ENCODE data around the genes KIRREL2, SYNE4, CLIP3, CAPNS1 and ZNF529.

- RRBS = no CpG with 5 or more reads among the region's 2 CpGs
Measured at GRCh38 chr19:35746316-35746559, 787 bp downstream of the PSENEN start.

- RRBS = 25% methylated on average over 10 of the region's 57 CpGs
Measured at GRCh38 chr19:35856592-35857643, at the start of gene KIRREL2. Gene KIRREL2, plus strand, starts transcription at chr19:35856911.

- RRBS = 1% methylated on average over 9 of the region's 24 CpGs
Measured at GRCh38 chr19:36008206-36009067, at the start of gene SYNE4. Gene SYNE4, minus strand, starts transcription at chr19:36008813.

DNA sequence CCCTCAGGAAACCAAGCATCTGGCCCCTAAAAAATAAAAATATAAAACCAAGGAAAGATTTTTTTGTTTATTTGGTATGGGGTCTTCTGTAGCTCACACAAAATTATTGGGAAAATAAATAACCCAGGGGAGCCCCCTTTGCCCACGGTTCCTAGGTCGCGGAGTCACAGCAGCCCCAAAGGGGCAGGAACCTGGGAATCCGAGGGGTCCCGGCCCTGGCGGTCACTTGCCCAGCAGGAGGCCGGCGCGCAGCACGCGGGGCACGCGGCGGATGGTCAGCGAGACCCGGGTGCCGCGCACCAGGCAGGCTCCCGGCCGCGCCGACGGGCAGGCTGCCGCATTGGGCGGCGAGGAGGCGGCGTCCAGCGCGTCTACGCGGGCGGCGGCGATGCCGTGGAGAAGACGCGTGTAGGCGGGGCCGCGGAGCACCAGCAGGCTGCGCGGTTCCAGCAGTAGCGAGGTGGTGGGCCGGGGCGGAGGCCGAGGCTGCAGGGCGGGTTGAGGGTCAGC is 510 bp upstream of the SYNE4 start:
- RRBS = 2% methylated on average over 14 of the region's 48 CpGs

- RRBS = 92% methylated on average over 22 of the region's 61 CpGs
Measured at GRCh38 chr19:36032088-36033190, at the start of gene CLIP3. Gene CLIP3, minus strand, starts transcription at chr19:36032873.

- RRBS = no CpG with 5 or more reads among the region's 3 CpGs
Measured at GRCh38 chr19:36041826-36042196, 9.1 kb upstream of the CLIP3 start.

DNA sequence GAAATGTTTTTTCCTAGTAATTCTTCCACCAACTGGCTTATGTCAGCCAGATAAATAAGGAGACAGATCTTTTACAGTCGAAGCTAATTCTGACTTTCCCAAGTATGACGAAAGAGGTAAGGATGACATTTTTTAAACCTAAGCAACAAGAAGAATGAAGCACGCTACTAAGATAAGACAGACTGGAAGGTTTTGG is 609 bp downstream of the THAP8 start:
- RRBS = no CpG with 5 or more reads among the region's 3 CpGs

DNA sequence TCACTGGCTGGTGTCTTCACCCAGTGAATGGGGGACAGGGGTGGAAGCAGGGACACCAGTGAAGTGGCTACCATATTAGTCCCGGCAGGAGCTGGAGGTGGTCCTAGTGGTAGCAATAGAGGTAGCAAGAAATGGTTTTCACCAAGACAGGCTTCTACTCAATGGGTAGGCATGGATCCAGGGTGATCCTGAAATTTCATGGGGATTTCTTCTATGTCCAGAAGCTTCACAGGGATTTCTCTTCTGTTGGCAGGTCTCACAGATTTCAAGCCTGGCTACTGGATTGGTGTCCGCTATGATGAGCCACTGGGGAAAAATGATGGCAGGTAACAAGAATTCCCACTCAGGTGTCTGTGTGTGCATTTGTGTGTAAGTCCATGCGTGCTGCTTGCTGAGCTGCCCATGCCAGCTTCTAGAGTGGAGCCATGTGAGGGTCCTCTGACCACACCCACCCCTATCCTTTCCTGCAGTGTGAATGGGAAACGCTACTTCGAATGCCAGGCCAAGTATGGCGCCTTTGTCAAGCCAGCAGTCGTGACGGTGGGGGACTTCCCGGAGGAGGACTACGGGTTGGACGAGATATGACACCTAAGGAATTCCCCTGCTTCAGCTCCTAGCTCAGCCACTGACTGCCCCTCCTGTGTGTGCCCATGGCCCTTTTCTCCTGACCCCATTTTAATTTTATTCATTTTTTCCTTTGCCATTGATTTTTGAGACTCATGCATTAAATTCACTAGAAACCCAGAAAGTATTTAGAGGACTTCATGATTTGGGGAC is 10.1 kb downstream of the TBCB start:
- RRBS = no CpG with 5 or more reads among the region's 11 CpGs

DNA sequence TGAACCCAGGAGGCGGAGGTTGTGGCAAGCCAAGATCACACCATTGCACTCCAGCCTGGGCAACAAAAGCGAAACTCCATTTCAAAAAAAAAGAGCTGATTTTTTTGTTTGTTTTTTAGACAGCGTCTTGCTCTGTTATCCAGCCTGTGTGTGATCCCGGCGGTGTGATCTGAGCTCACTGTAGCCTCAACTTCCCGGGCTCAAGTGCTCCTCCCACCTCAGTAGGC is 10.6 kb upstream of the CAPNS1 start:
- RRBS = no CpG with 5 or more reads among the region's 6 CpGs

- RRBS = 1% methylated on average over 28 of the region's 83 CpGs
Measured at GRCh38 chr19:36139178-36140317, at the start of gene CAPNS1. Gene CAPNS1, plus strand, starts transcription at chr19:36140066.

DNA sequence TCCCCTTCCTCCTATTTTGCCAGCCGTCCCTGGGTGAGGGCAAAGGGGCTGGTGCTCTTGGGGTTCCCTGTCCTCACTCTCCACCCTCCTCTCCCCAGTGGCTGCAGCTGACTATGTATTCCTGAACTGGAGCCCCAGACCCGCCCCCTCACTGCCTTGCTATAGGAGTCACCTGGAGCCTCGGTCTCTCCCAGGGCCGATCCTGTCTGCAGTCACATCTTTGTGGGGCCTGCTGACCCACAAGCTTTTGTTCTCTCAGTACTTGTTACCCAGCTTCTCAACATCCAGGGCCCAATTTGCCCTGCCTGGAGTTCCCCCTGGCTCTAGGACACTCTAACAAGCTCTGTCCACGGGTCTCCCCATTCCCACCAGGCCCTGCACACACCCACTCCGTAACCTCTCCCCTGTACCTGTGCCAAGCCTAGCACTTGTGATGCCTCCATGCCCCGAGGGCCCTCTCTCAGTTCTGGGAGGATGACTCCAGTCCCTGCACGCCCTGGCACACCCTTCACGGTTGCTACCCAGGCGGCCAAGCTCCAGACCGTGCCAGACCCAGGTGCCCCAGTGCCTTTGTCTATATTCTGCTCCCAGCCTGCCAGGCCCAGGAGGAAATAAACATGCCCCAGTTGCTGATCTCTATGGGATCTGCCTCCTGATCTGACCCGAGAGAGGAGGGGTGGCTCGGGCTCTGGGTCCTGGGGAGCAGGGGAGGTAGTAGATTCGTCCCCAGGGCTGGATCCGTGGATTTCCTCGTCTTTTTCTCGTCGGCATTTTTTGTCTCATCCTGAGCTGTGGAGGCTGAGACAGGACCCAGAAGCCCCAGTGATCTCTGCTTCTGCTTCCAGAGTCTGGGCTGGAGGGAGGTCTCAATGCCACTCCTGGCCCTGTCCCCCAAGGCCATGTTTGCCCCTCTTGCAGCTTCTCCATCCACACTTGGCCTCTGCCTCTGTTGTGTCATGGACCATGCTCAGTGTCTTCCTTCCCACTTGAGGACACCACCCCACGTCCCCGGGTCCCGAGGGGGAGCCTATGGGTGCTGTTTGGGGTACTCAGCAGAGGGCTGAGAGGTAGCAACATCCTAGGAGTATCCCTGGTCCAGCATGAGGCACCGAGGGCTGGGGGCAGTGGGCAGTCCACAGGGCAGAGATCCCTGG is 2.2 kb downstream of the COX7A1 start:
- RRBS = no CpG with 5 or more reads among the region's 22 CpGs

- RRBS = no CpG with 5 or more reads among the region's 16 CpGs
Measured at GRCh38 chr19:36156939-36157932, 5.0 kb upstream of the COX7A1 start.

GRCh38 chr19:36169195-36169784 is 17.0 kb upstream of the COX7A1 start:
- RRBS = no CpG with 5 or more reads among the region's 10 CpGs

- RRBS = no CpG with 5 or more reads among the region's 8 CpGs
Measured at GRCh38 chr19:36215606-36215923, 659 bp downstream of the ZNF146 start.

DNA sequence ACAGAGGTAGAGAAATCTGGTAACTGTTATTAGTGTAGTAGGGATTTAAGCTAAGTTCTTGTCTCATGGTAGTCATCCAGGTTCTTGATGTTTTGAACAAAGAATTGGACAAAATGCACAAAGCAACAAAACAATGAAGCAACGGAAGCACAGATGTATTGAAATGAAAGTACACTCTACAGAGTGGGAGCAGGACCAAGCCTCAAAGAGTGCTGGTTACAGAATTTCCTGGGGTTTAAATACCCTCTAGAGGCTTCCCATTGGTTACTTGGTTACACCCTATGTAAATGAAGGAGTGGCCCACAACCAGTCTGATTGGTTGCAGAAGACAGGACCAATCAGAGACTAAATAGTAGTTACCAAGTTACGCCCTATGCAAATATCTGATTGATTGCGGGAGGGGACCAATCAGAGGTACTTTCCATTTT is 5.3 kb upstream of the ZFP82 start:
- RRBS = no CpG with 5 or more reads among the region's 3 CpGs

- RRBS = 0% methylated on average over 10 of the region's 80 CpGs
Measured at GRCh38 chr19:36572548-36573916, at the start of gene ZNF529. Gene ZNF529, minus strand, starts transcription at chr19:36573292.

DNA sequence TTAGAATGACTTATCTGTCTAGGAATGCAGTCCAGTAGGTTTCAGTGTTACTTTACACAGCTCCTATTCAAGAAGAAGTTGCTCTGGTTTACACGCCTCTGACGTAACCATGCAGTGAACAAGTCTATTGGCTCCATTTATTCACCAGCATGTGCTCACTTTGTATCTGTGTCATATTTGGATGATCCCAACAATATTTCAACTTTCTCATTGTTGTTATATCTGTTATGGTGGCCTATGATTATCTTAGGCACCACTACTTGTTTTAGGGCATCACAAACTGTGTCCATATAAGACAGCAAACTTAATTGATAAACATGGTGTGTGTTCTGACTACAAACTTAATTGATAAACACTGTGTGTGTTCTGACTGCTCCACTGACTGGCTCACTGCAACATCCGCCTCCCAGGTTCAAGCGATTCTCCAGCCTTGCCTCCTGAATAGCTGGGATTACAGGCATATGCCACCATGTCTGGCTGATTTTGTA is 26.5 kb downstream of the ZNF850 start:
- RRBS = no CpG with 5 or more reads among the region's 4 CpGs

- RRBS = no CpG with 5 or more reads among the region's 8 CpGs
Measured at GRCh38 chr19:36836946-36837670, 1.1 kb downstream of the ZNF790 start.

GRCh38 chr19:37117450-37118114 is 39.3 kb downstream of the ZNF420 start:
- RRBS = no CpG with 5 or more reads among the region's 6 CpGs

DNA sequence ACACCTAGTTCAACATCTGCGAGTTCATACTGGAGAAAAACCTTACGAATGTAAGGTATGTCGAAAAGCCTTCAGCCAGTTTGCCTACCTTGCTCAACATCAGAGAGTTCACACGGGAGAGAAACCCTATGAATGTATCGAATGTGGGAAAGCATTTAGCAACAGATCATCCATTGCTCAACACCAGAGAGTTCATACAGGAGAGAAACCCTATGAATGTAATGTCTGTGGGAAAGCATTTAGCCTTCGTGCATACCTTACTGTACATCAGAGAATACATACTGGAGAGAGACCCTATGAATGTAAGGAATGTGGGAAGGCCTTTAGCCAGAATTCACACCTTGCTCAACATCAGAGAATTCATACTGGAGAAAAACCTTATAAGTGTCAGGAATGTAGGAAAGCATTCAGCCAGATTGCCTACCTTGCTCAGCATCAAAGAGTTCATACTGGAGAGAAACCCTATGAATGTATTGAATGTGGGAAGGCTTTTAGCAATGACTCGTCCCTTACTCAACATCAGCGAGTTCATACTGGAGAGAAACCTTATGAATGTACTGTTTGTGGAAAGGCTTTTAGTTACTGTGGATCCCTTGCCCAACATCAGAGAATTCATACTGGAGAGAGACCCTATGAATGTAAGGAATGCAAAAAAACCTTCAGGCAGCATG is 15.5 kb downstream of the ZNF570 start:
- RRBS = no CpG with 5 or more reads among the region's 8 CpGs